Mesenchymal stem cell of the bone marrow (primary cell): ENCODE data around the gene NOCT.

DNA sequence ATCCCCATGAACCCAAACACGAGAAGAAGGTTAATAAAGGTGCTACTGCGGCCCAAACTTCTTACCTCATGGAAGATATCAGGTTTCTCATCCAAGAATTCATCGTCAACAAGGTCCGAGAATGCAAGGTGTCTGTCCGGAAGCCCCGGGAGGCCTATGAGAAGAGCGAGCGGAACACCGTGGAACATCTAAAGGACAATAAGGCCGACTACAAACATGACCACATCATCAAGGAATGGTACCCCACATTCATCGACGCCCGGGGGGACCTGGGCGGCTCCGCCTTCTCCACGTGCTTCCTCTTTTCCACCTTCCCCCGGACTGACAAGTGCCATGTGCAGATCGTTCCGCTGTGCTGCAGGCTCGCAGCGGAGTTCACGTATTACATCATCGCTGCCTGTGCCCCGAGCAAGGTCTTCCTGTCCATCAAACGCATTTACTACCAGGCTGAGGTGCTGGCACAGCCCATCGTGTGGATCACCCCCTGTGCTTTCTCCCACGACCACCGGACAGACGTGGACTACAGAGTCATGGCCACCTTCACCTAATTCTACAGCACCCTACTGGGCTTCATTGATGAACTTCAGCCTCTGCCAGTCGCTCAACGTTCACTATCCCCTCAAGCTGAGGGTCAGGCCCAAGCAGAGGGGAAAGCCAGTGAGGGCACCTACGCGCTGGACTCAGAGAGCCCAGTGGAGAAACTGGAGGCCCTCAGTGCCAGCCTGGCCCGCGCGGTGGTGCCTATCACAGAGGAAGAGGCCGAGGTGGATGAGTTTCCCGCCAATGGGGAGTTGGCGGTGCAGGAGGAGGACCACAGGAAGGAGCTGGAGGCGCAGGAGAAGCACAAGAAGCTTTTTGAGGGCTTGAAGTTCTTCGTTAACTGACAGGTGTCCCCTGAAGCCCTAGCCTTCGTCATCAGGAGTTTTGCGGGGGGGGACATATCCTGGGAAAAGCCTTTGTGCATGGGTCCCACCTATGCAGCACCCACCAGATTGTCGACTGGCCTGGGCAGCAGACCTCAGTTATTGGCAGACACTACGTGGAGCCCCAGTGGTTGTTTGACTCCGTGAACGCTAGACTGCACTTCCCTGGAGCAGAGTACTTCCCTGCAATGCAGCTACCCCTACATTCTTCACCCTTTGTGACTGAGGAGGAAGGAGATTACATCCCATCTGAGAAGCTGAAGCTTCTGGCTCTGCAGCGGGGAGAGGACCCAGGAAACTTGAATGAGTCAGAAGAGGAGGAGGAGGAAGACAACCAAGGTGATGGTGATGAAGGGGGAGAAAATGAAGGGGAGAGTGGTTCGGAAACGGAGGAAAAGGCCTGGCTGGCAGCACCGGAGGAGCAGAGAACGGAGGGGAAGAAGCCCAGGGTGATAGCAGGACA is 126.1 kb upstream of the PABPC4L start:
- CAGE, long polyA plus RNA, result no peak

DNA sequence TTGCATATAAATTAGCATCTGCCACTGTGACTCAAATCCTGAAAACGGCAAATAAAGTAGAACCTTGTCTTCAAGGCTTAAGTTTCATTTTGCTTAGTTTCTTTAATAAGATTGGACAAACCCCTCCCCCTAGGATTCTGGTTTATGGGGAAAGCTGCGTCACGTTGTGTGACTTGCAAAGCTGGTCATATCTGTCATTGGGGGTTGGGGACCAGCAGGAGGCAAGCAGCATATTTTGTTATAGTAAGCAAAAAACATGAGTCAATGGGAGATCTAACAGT is 407.3 kb downstream of the PCDH18 start:
- CAGE, long polyA plus RNA, result no peak

DNA sequence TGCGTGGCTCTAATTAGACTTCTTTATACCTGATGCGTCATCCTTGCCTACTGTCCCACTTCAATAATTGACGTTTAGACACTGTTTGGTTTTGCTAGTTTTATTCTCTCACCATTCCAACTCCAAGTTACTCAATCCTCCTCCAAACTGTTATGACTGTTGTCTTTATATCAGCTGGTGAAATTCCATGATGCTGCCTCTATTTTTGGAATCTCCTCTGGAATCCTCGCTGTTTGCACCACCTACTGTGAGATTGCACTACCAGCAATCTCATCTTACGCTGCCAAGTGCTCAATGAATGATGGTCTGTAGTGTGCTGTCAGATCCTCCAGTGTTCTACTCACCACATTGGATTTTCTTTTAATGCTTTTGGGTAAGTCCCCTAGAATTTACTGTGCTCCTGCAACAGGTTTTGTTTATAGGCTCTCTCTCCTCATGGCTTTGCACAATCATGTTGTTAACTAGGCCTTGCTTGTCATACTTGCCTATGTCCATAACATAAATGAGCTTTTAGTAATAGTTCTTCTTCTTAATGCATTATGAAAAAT is 13.2 kb upstream of the PCDH18 start:
- CAGE, long polyA plus RNA, result no peak

- CAGE, long polyA plus RNA, result no peak
Observed at GRCh38 chr4:137662975-137663804, 130.9 kb upstream of the PCDH18 start.

- CAGE, long polyA plus RNA, result no peak
Observed at GRCh38 chr4:138334499-138334872, 92.3 kb upstream of the SLC7A11 start.

DNA sequence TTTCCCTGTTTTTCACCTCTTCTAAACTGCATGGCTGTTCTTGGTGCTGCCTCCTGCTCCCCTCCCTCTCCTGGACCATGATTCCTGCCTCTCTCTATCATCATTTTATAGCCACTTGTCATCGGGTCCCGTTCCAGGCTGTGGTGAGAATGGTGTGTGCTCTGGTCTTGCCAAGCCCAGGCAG is 333.1 kb upstream of the NOCT start:
- CAGE, long polyA plus RNA, result no peak

DNA sequence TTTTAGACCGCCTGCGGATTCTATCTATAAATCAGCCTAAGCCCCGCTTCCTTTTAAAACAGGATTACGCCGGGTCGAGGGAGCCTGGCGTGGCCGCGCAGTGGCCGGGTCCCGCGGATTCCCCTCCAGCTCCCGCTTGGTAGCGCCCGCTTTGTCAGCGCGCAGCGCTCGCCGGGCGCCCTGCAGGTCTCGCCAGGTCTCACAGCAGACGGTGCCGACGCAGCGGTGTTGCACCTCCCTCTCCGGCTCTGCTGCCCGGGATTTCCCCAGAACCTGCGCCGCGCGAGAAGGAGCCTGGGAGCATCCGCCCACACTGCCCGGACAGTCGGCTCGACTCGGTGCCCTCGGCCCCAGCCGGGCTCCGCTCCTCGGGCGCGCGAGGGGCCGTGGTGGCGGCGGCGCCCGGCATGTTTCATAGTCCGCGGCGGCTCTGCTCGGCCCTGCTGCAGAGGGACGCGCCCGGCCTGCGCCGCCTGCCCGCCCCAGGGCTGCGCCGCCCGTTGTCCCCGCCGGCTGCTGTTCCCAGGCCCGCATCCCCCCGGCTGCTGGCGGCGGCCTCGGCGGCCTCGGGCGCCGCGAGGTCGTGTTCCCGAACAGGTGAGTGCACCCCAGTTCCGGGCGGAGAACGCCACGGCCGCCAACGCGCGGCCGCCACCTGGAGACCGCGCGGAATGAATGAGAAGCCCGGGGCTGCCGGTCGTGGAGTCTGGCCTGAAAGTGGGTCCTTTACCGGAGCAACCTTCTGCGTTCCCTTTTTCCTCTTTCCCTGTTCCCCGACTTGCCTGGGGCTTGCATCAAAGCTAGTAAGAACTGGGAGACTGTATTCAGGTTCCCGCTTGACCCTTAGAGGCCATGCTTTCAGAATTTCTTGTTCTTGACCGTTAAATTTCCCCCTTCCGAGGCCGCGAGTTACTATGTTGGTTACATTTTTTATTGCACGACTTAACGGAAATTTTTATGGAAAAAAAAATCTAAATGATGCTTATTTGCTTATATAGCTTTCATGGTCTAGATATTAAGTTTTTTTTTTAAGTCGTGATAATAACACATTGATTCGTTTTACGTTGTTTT is at the start of gene NOCT:
Gene NOCT, plus strand, starts transcription at position 207 of the 1,071 bp plus-strand sequence.
- CAGE, long polyA plus RNA, result no peak

DNA sequence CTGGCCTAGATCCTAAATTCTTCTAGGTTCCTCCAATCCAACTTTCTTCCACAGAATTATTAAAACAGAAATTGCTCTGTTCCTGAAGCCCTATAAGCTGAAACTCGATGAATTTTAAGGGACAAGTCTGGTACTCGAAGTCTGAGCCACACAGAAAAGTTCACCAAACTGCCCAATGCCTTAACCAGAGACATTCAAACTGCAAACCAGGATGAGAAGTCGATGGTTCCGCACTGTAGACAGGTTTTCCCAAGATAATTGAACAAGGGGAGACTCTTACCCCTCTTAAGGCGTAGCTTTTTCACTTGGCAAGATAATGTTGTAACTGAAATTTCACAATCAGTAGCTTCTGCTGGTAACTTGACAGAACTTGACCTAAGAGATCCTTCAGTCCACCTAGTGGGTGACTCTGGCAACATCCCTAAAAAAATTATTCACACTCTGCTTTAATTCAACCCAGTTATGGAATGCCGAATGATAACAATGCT is 9.4 kb downstream of the ELF2 start:
- CAGE, long polyA plus RNA, result no peak

DNA sequence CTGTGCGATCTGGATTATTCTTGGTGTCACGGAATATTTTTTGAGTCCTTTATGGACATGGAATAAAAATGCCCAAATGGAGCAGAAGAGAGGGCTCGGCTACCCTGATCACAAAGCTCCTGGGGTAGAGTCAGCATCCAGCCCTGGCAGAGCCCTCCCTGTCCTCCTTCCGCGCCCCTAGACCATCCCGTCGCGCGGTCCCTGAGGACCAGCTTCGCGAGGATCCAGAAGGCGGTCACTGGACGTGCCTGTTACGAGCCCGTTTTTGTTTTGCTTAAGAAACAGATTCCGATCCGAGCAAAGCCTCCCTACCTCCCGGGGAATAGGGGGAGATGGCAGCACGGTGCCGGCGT is 1.1 kb downstream of the ELF2 start:
- CAGE, long polyA plus RNA, result no peak

DNA sequence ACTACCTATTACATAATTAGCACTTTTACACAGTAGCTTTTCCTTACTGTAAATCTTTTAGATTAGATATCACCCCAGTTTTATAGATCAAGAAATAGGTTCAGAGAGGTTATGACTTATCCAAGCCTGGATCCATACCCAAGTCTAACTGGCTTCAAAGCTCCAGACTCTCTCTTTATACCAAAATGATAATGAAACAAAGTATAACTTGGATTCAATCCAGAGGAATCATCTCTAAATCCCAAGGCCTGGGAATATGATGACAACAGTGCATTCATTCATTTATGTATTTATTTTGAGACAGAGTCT is 70.8 kb upstream of the RAB33B start:
- CAGE, long polyA plus RNA, result no peak

DNA sequence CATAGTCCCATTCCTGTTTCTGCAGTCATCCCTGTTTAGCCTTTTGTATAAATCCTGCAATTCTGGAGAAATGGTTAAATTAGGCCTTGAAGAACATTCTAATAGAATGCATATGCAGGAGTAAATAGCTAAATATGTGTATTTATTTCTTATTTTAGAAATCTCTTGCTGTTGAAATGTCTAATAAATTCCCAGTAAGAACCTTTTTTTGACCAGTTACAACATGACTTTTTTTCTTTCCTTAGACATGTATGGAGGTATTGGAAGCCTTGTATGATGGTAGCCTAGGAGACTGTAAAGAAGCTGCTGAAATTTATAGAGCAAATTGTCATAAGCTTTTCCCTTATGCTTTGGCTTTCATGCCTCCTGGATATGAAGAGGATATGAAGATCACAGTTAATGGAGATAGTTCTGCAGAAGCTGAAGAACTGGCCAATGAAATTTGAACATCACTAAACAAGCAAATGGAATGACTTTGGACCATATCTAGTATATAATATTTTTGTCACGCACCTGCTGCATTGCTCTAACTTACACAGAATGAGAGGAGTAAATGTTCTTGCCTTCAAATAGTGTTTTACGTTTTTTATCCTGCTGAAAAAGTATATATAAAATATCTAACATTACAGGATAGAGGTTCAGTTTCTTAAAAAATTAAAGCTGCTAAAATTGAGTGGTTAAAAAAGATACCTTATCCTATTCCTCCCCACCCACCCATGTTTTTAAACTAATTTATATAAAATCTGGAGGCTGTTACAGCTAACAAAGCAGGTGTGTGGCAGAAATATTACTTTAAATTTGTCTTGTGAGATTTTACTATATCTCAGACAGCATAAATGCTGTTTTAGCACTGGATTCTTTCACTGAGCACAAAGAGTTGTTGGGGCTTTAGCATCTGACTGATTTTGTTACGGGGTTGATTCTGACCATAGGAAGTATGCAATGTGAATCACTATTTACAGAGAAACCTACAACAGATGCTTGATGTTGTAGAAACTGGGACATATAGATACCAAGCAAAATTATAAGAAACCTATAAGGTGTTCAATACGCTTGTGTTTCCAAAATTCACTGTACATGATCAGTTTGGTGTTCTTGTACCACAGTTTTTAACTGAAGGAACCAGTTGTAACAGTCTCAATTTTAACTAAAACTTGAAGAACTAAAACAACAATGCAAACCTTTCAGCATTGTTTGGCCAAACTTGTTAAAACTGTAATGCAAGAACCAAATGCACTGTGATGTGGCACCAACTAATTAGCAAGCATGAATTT is 65.8 kb upstream of the RAB33B start:
- CAGE, long polyA plus RNA, result no peak

- CAGE, long polyA plus RNA, result no peak
Observed at GRCh38 chr4:139436204-139436696, 17.7 kb upstream of the RAB33B start.

DNA sequence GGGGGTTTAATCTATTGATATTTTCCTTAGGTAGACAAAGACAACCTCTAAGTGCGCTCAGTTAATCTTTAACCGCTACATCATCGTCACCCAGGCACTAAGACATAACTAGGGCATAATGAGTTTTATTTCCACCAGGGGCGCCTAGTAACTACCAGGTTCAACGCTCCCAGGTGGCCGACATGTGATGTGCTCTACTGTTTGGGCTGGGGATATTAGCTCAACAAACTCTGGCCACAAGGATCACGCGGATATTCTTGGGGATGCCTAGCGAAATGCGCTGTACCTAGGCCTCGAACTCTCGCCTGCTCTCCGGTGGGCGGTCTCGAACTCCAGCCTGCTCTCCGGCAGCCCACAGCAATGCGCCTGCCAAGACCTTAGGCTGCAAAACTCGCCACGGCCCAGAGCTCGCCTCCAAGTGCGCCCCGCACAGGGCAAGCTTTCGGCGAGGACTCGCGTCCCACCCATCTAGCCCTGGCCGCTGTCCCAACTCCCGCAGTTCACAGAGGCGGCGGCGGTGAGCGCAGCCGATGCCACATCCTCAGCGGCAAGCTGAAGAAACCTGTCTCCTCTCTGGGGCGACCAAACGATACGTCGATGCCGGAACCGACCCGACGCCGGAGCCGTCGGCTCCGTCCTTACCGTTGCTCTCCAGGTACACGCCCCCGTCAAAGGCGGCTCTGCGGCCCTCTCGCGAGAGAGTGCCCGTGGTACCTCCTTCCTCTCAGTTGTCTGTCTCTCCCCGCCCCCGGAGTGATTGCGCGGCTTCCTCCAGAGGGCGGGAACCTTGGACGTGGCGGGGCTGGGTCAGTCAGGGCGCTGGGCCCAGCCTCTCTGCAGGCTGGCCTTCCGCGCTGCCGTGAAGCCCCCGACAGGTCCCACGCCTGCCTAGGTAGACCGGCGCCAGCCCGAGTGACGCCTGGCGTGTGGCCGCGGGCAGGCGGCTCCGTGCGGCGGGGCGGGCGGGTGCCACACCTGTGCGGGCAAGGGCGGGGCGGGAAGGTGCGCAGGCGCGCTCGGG is 568 bp upstream of the RAB33B start:
- CAGE, long polyA plus RNA, result no peak

DNA sequence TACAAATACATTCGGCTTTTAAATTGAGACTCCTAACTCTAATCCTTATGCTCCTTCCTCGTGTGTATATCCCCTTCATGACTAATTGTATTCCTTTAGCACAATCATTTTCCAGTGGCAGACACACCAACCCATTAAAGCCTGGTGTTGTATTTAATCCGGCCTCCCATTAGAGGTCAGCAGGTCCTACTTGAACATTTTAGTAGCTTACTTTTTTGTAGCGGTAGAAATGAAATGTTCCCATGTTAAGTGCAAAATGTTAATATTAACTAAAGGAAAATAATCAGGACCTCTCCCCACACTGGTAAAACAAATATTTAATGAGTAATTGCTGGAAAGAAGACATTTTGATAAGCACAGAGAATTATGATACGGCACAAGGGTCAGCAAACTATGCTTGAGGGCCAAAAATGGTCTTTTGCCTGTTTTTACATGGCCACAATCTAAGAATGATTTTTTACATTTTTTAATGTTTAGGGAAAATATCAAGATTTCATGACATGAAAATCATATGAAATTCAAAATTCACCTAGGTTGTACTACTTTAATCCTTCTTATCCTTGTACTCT is 3.5 kb downstream of the RAB33B start:
- CAGE, long polyA plus RNA, result no peak

- CAGE, long polyA plus RNA, result no peak
Observed at GRCh38 chr4:139531346-139531642, 24.7 kb downstream of the SETD7 start.

- CAGE, long polyA plus RNA, result no peak
Observed at GRCh38 chr4:139556691-139557619, 936 bp upstream of the SETD7 start.

- CAGE, long polyA plus RNA, result no peak
Observed at GRCh38 chr4:139559665-139560294, 3.8 kb upstream of the SETD7 start.

GRCh38 chr4:139666660-139667637 is 1.3 kb downstream of the MGST2 start:
- CAGE, long polyA plus RNA, result no peak

DNA sequence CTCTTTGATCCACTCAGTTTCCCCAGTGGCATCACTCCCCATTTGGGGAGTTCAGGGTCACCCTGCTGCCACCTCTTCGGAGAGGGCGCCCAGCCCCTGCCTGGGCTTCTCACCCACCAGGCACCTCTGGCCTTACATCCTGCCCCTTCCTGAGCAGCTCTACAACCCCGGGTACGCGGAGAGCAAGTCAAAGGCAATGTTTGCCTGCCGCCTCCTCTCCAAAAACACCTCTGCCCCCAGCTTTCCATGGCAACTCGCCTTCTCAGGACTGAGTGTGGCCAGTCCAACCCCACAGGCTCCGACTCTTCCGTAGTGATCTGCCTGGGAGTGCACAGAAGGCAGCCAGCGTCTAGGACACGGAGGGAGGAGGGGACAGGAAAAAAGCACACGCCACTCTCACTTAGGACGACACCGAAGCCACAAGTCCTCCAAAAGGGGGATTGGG is 51.8 kb downstream of the MGST2 start:
- CAGE, long polyA plus RNA, result no peak

- CAGE, long polyA plus RNA, result no peak
Observed at GRCh38 chr4:139817603-139818364, 152.2 kb downstream of the MGST2 start.